Colon Carcinoma Metastatic in the Lung (tissue), 2 donors: ENCODE measurements around the genes NUP98, OR52K1, OR51F1 and OR51T1.

GRCh38 chr11:2992641-2993300, 642 bp upstream of the NAP1L4 start:
- PRO-cap, 2 experiments, result no peak in any of the 2 experiments

GRCh38 chr11:3006687-3007541, 14.8 kb upstream of the NAP1L4 start:
- PRO-cap, 2 experiments, result no peak in any of the 2 experiments

- PRO-cap, 2 experiments, result no peak in any of the 2 experiments
Measured at GRCh38 chr11:3043946-3044545, 13.2 kb downstream of the CARS1 start.

GRCh38 chr11:3069370-3069778, 12.2 kb upstream of the CARS1 start:
- PRO-cap, 2 experiments, result no peak in any of the 2 experiments

DNA sequence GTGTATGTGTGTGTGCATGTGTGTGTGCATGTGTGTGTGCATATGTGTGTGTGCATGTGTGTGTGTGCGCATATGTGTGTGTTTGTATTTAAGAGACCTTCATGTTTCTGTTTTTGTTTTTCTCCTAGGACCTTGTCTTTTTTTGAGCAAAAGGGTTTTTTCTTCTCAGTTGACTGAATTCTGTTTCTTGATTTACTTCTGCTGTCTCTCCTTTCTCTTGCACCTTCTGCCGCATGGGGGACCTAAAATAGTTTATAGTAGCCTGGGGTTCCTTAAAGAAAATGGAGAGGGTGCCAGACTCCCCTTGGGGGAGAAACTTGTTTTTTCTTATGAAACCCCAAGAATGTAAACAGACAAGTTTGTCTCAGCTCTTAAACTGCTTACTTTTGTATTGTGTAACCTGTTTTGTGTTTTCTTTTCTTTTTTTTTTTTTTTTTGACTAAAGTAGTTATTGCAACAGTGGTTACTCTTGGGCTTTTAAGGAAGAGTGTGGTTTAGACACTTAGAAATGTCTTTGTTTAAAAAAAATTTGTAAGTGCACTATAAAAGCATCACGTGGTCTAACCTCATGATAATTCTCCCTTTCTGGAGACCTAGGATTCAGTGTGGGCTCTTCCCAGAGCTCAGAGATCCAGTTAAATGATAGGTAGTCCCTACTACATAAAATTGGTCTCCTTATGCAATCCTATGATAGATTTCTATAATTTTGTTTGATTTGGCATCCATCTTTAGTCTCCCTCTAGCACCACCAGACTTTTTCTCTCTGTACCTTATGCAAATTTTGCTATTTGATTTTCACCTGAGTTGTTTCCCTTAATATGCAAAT, 52.8 kb downstream of the OSBPL5 start:
- PRO-cap, 2 experiments, result no peak in any of the 2 experiments

DNA sequence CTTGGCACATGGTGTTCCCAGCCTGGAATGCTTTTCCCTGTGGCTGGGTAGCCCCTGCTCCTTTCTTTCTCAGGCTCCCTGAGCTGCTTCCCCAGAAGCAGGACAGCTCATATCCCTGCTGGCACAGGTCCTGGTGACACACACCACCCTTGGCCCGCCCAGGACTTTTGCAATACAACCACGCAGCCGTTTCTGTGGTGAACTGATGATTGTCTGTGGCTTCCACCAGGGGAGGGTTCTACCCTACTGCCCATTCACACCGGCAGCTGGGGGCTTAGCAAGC, 40.7 kb downstream of the OSBPL5 start:
- PRO-cap, 2 experiments, result no peak in any of the 2 experiments

DNA sequence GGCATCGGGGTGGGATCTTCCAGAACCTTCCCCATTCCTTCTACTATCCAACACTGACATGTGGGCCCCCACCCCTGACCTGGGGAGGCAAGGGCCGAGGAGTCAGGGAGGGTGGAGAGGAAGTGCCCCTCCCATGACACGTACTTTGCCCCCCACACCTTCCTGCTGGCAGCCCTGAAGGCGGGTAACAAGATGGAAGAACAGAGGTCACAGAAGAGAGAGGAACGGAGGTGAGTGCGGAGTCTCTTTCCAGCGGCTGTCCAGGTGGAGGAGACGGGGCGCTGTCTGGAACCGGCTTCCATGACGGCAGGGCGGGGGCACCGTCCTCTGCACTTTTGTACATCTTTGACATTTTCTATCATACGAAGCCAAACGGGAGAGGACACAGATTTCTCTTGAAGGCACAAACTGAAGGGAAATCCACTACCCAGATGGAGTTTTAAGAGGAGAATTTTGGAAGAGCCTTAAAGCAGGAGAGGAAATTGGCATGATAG, 16.8 kb downstream of the OSBPL5 start:
- PRO-cap, 2 experiments, result peak in 1 of 2 experiments; most common plus-strand start position 212 of the sequence (in 1)

DNA sequence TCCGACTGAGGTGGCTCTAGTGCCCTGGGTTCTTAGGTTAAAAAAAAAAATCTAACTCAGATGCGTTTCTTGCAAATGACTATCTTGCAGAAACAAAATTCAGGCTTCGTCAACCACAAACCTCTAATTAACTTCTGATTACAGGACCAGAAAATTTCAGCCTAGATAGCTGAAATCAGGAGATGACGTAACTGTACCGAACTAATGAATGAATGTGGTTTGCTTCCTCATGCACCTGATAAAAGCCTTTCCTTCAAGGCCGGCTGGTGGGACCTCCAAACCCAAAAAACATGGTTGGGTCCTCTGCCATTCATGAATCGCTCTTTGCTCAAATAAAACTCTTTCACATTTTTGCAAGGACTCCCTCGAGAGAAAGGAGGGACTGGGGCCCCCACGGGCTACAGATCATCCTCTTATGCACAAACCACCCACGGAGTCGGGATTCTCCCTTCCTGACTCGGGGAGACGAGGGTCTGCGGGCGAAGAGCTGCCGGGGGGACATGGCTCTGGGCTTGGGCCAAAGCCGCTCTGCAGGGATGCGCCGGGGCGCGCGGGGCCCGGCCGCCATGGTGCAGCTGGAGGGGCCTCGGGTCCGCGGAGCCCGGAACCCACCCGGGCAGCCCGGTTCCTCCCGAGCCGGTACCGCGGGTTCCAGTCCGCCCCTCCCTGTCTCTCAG, 469 bp downstream of the ZNF195 start:
- PRO-cap, 2 experiments, result no peak in any of the 2 experiments

GRCh38 chr11:3421603-3422118, 42.7 kb upstream of the ZNF195 start:
- PRO-cap, 2 experiments, result no peak in any of the 2 experiments

- PRO-cap, 2 experiments, result peak in 2 of 2 experiments; most common plus-strand start chr11:3423372 (in 2); most common minus-strand start chr11:3422999 (in 2)
Measured at GRCh38 chr11:3422559-3423549, 43.9 kb upstream of the ZNF195 start.

DNA sequence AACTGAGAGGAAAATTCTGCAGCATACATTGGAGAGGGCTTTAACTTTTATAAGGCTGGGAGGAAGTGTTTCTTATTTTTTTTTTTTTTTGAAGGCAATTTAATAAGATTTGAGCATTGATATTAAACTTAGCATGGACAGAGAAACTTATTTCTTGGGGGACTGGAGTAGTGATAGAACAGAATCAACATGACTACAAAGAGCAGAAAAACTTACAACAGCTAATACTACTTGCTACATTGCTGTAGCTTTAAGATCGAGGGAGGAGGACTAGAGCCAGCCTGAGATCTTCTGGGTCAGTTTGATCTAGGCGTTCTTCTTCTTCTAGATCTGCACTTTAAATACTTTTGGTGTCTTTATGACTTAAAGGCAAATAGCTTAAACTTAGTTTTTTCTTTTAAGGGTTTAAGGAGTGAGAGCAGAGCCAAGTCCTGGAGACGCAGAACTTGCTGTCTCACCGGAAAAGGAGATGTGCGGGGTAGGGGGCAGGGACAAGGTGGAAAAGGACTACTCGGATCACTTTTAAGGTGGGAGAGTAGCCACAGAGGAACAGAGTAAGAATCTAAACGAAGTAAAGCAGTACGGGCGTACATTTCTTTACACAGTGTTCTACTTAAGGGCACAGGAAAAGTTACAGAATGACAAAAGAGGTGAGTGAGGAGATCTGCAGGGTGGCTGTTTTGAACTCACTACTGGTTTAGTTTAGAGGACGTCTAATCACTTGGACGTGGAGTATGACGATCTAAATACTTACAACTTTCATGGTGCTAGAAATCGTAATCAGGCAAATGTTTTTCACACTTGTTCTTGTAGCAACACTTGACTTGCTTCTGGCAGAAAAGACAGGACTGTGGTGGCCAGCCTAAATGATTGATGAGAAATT, 127.2 kb downstream of the ART5 start:
- PRO-cap, 2 experiments, result no peak in any of the 2 experiments

GRCh38 chr11:3796686-3797687, at the start of gene NUP98:
Gene NUP98 (minus strand): TSS chr11:3797554.
- PRO-cap, 2 experiments, result peak in 2 of 2 experiments; most common plus-strand start chr11:3797019 (in 1); most common minus-strand start chr11:3797532 (in 2)

DNA sequence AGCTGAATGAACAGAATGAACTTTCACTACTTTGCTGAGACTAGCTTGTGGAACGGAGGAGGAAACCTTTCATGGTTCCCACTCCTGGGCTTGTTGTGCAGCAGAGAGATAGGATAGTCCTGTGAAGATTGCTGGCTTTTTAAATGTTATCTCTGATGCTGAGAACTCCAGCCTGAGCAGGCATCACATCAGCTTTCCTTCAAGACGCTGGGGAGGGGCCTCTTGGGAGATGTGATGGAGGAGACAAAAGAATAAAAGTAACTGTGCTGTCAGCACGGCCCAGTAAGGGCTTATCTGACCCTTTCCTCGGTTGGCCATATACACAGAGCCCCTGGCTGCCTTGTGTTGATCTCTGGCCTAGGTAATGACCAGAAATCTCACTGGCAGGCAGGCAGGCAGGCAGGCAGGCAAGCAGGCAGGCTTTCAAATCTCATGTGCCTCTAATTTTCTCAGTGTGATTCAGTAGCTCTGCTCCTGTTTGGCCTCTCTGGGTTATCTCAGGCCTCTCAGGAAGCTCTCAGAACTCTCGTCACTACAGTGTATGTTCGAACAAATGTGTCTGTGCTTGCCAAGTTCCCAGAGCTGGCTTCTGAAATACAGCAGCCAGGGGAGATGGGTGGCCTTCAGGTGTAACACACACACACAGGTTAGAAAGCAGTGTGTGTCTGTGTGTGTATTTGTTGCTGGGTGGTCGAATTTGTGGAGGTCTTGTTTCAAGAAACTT, 12.2 kb downstream of the STIM1 start:
- PRO-cap, 2 experiments, result no peak in any of the 2 experiments

- PRO-cap, 2 experiments, result no peak in any of the 2 experiments
Measured at GRCh38 chr11:3884156-3884602, 28.7 kb downstream of the STIM1 start.

DNA sequence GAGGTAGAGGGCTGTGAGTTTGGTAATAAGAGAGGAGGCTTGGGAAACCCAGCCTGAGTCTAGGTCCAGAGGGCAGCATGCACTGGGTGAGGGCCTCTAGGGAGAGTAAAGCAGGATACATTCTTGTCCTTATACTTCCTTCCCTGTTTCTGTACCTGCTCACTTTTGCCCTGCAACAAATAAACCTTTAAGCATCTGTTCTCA, 31.6 kb downstream of the STIM1 start:
- PRO-cap, 2 experiments, result no peak in any of the 2 experiments

- PRO-cap, 2 experiments, result no peak in any of the 2 experiments
Measured at GRCh38 chr11:3942674-3943578, 87.5 kb downstream of the STIM1 start.

DNA sequence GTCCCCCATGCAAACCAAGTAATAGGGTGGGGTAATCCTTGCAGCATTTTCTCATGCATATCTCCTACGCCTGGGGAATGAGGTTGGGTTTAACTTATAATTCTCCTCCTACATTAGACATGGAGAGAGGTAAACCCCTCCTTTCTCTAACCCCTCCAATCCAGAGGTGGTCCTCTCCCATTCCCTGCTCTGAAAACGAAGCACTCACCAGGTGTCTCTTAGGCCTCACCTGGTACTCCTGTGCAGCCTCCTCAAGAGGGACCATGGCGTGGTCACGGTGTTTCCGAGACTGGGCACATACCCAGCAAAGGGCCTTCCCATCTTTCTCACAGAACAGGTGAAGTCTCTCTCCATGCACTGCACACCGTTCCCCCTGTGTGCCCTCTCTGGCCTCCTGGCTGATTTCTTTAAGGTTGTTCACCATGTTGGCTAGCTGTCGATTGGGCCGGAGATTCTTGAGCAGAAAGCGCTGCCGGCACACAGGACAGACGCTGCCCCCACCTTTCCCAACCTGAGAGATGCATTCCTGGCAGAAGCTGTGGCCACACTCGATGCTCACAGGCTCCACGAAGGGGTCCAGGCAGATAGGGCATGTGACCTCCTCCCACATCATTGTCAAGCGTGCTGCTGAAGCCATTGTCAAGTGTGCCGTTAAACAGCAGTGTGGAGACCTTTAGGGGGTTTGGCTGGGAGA, 3.6 kb downstream of the TRIM21 start:
- PRO-cap, 2 experiments, result no peak in any of the 2 experiments

GRCh38 chr11:4482495-4482830, at the start of gene OR52K1:
Gene OR52K1 (plus strand): TSS chr11:4482646.
- PRO-cap, 2 experiments, result no peak in any of the 2 experiments

DNA sequence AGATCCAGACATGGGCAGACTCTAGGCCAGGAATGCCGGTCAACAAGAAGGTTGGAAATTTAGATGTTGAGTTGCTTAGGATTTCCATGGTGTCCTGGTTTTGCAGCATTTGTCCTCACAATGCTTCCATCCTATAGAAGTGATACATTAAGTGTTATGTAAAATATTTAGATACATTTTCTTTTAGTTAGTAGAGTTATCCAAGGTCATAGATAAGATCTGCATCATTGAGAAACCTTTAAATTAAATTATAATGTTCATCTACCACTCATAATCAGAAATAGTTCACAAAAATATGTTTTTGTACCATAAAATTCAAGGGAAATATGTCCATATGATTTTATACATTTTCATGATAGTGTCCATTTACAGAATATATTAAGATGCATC, at the start of gene OR51F1:
TSS of gene OR51F1 (minus strand) at position 109 of the 390 bp plus-strand sequence.
- PRO-cap, 2 experiments, result no peak in any of the 2 experiments

- PRO-cap, 2 experiments, result no peak in any of the 2 experiments
Measured at GRCh38 chr11:4881575-4882054, at the start of gene OR51T1. Gene OR51T1 (plus strand): TSS chr11:4881900.